T47D (cell line): ENCODE measurements around a stretch of chr2.

DNA sequence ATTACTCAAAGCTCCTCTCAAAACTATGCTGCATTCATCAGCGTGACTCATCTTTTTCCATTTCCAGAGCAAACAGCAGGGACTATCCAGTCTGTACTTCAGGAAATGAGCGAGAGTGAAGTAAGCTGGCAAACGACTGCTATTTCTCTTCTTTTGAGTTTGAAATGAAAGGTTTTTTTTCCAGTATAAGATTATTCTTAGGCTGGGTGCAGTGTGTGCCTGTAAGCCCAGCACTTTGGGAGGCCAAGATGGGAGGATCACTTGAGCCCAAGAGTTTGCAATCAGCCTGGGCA lies 152.9 kb downstream of the SPP2 start:
- RRBS = no CpG with 5 or more reads among the region's 3 CpGs

DNA sequence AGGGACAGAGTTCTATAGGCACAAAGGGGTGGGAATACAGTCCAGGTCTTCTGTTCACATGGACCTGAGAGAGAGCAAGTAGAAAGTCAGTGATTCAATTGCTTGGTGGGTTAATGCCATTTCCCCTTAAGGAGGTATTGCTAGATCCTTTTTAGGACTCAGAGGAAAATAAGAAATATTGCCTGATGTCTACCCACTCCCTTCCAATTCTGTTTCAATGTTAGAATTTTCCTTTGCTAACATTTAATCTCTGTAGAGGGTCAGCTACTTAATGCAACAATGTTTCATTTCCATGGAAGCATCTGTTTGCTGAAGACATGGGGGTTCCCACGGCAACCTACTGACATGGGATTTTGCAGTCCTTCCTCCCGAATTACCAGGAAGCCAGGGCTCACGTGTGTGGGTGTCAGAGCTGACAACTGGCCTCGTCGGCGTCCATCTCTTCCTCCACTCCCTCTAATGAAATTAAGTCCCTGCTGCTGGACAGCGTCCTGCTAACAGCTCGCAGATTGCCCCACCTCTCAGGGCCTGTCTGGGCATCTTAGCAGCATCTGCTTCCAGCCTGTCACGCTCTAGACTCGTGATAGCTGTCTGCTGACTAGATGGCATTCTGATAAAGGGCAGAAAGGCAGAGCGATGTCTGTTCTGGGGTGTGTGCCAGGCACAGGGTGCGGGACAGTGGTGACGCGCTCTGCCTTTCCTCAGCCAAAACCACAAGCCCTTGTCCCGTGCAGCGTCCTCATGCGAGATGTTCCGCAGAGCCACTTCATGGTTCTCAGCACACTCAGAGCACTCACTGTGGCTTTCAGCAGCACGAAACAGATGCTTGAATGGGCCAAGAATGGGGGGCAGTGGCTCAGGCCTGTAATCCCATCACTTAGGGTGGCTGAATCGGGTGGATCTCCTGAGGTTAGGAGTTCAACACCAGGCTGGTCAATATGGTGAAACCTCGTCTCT lies 161.2 kb downstream of the ARL4C start:
- RRBS = no CpG with 5 or more reads among the region's 21 CpGs

DNA sequence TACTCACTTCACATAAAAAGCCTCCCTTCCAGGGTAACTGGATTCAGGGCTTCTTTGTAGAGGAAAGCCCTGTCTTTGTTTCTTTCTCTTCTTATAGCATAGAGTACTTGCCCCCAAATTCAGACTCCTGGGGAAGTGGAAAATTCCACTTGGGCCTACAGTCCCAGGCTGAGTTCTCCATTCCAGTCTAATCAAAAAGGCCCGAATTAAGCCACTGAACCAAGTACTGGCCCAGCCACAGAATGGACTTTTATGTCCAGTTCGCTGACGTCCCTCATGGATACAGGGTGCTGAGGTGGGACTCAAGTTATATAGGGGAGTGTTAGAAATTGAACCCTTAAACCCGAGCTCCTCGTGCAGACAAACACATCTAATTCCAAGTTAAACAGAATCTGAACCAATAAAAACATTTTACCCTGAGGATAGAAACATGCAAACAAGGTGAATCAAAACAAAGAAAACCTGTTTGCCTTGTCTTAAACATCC lies 136.7 kb upstream of the ARL4C start:
- RRBS = no CpG with 5 or more reads among the region's 5 CpGs

GRCh38 chr2:234686533-234686814 lies 189.6 kb upstream of the ARL4C start:
- RRBS = no CpG with 5 or more reads among the region's 1 CpG

- RRBS = no CpG with 5 or more reads among the region's 6 CpGs
These were observed 108.4 kb upstream of the SH3BP4 start for GRCh38 chr2:234843404-234843896.

DNA sequence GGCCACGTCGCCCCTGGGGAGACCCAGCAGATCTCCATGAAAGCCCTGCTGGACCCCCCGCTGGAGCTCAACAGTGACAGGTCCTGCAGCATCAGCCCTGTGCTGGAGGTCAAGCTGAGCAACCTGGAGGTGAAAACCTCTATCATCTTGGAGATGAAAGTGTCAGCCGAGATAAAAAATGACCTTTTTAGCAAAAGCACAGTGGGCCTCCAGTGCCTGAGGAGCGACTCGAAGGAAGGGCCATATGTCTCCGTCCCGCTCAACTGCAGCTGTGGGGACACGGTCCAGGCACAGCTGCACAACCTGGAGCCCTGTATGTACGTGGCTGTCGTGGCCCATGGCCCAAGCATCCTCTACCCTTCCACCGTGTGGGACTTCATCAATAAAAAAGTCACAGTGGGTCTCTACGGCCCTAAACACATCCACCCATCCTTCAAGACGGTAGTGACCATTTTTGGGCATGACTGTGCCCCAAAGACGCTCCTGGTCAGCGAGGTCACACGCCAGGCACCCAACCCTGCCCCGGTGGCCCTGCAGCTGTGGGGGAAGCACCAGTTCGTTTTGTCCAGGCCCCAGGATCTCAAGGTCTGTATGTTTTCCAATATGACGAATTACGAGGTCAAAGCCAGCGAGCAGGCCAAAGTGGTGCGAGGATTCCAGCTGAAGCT lies 90.1 kb downstream of the SH3BP4 start:
- RRBS = no CpG with 5 or more reads among the region's 23 CpGs

- RRBS = 35% methylated on average over 5 of the region's 17 CpGs
These were observed 111.6 kb downstream of the SH3BP4 start for GRCh38 chr2:235063371-235063899.

- RRBS = 32% methylated on average over 3 of the region's 28 CpGs
These were observed 136.5 kb downstream of the SH3BP4 start for GRCh38 chr2:235087847-235089116.

GRCh38 chr2:235386349-235386682 lies 107.5 kb upstream of the AGAP1 start:
- RRBS = no CpG with 5 or more reads among the region's 4 CpGs

GRCh38 chr2:235418823-235419225 lies 75.0 kb upstream of the AGAP1 start:
- RRBS = no CpG with 5 or more reads among the region's 4 CpGs

- RRBS = 2% methylated on average over 10 of the region's 31 CpGs
These were observed 1.4 kb downstream of the AGAP1 start for GRCh38 chr2:235495139-235495820.

GRCh38 chr2:235503022-235503642 lies 9.3 kb downstream of the AGAP1 start:
- RRBS = 76% methylated on average over 3 of the region's 10 CpGs

DNA sequence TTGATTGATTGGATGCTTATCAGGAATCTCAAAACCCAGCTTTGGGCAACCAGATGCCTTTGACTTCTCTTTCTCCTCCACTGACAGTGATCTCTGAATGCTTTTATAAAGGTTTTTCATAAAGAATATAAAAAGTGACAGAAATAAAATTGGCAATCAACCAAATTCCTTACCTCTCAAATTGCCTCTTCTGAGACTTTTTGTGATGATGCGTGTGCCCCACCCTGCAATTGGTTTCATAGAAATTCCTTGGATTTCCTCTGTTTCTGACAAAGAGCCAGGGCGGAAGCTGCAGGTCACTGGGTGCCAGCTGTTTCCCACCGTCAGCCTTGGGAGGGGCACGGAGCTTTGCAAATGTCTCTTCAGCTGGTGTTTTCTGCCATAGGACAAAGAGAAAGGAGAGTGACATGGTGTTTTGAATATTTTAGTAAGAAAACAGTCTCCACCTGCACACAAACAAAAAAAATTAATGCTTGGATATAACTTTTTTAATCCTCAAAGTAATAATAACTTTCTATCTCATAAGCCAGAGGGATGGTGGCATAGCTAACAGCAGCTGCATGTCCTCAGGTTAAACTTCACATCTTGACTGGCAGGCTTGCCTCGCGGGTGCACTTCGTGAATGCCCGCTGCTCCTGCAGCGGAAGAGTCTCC lies 24.5 kb downstream of the AGAP1 start:
- RRBS = no CpG with 5 or more reads among the region's 9 CpGs

GRCh38 chr2:235551937-235552652 lies 58.3 kb downstream of the AGAP1 start:
- RRBS = no CpG with 5 or more reads among the region's 12 CpGs

DNA sequence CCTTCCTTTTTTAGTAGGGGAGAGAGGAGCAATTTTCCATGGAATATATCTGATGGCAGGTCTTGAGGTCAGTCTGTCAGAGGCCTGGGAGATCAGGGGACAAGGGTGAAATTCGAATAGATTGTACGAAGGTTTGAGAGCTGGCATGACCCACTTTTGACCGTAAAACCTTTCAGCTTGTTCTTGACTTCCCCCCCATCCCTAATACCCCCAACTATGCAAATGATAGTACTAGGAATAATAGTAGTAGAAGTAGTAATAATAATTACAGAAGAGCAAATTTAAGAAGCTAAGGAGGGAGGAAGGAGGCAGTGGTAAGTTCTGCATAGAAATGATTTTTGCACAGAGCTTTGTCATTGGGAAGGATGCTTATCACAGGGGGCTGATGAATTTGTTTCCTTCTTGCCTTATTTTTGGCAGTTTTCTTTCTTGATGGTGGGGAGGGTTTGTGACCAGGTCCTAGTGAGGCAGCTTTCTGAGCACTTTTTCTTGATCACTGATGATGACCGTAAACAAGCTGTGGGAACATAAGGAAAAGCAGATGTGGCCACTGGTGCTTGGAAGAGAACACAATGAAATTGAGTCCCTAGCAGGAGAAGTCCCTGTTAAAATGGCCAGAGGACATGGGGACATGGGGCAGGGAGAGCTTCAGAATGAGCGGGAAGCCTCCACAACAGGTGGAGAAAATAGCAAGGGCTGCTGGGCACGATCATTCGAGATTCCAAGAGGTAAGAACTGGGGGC lies 115.1 kb downstream of the AGAP1 start:
- RRBS = no CpG with 5 or more reads among the region's 7 CpGs

DNA sequence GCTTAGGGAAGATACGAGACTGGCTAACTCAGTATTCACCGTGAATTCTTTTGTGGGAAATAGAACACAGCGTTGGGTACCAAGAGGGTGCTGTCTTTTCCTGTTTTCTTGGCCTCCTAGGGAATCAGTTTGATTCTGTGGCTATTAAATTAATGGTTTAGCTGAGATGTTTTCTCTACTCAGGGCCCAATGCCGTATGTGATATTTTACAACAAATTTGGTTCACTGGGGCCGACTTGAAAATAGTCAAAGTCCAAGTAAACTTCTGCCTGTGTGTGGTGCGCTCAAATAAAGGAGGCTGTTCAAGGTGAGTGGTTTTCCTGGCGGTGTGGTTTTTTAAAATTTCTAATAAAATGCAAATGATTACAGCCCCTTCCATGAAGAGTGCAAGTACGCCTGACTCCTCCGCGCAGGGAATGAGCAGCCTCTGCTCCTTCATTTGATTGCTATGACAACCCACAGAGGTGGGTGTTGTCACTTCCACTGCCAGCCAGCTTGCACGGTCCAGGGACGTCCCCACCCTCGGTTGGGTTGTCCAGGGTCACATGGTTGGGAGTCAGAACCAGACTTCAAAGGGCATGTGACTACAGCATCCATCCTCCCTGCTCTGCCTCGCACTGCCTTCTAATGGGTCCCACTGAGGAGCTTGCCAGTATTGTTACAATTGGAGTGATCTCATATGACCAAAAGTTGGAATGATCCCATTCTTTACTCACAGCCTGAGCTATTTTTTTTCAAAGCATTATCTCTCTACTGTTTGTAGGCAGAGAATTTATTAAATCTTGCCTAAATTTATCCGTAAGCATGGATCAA lies 121.1 kb downstream of the AGAP1 start:
- RRBS = no CpG with 5 or more reads among the region's 15 CpGs

DNA sequence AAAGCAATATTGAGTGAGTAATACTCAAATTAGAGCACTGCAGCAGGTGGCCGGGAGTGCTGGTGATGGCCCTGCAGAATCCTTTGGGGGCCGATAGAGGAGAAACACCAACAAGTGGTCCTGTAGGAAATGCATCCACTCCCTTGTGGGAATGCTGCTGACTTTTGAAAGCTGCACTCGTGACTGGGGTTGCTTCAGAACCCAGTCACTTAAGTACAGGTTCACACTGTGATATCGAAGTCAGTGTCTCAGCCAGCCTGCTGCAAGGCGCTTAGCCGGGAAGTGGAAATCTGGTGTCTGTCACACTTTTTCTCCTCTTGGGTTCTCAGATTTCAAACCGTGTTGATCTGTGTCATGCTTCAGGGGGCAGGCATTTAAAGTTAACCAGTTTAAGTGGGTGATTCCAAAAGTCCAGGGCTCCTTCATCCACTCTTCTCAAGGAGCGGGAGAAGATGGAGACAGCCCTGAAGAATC lies 331.9 kb downstream of the GBX2 start:
- RRBS = 44% methylated on average over 1 of the region's 8 CpGs

- RRBS = no CpG with 5 or more reads among the region's 13 CpGs
These were observed 253.6 kb downstream of the GBX2 start for GRCh38 chr2:235914348-235915323.

- RRBS = no CpG with 5 or more reads among the region's 8 CpGs
These were observed 23.0 kb upstream of the ACKR3 start for GRCh38 chr2:236546401-236547271.

- RRBS = 2% methylated on average over 8 of the region's 30 CpGs
These were observed 2.1 kb upstream of the ACKR3 start for GRCh38 chr2:236567459-236567903.